Gallbladder (tissue), 1 donor: ENCODE results near the gene FAM81A.

DNA sequence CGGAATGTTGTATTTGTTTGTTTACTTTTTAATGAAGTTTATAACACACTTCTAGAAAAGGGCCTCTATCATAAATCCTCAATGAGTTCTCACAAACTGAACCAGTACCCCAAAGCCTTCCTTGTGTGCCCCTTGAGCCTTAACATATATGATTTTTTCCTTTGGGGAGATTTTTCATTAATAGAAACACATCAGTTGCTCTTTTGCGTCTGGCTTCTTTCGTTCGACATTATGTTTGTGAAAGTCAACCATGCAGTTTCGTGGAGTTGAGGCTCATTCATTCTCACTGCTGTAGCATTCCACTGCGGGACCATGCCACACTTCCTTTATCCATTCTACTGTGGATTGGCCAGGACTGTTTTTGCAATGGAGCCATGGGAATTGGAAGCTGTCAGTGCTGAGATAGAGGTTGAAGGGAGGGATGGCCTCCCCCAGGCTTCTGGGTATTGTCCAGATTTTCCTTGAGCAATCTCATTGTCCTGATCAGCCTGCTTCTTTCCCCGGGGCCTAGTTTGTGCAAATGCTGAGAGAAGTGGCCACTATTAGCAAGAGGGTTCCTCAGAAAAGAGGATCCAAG lies 1.6 kb downstream of the LIPC start:
- PRO-cap: no peak

- PRO-cap: no peak
Observed at GRCh38 chr15:58434229-58434677, 2.5 kb downstream of the LIPC start.

DNA sequence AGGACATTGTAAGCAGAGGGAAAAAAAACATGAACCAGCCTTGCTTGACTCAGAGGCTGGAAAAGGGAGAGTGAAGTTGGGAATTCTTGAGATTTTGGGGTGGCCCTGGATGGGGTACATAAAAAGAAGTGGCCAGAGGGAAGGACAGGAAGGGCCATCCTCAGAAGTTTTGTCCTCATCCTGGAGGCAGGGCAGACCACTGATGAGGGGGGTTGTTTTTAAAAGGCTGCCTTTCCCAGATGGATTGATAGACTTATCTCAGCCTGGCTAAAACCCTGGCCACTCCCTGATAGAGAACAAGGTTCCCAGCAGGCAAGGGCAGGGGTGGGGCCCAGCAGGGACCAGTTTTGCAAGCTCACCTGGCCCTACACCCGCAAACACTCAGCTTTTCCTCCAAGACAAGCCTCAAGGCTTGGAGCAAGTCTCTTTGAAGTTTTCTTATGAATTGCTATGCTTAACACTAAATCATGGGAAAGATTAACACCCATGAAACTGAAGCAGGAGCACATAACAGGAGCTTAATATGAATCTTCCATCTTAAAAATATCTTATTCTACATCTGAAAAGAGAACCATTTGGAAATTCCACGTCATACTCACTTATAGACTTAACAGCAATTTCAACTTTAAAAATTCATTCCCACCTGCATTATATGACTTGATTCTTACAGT lies 9.1 kb downstream of the LIPC start:
- PRO-cap: no peak

DNA sequence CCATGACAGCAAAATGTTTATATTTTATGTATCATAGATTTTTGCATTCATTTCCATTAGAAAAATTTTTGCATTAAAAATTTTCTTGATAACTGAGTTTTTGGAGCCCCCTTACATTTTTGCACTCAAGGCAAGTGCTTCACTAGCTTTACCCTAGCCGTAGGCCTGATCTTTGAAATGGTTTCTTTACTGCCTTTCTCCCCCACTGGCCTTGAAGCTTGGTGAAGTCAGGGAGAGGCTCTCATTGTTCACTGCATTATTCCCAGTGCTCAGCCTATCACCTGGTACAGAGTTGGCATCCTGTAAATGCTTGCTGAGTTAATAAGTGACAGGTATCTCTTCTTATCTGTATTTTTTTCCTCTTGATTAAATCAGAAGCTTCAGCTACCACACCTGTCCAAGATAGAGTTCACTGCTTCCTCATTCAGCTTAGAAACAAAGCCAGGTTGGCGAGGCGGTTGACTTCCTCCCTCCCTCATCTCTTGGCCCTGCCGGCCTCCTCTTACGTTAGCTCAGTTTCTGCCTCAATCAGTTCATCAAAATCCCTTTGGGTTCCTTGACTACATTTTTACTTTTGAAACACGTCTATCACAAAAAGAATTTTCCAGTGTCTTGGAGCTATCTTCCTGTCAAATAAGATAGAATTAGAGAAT lies 142.8 kb downstream of the LIPC start:
- PRO-cap: no peak

DNA sequence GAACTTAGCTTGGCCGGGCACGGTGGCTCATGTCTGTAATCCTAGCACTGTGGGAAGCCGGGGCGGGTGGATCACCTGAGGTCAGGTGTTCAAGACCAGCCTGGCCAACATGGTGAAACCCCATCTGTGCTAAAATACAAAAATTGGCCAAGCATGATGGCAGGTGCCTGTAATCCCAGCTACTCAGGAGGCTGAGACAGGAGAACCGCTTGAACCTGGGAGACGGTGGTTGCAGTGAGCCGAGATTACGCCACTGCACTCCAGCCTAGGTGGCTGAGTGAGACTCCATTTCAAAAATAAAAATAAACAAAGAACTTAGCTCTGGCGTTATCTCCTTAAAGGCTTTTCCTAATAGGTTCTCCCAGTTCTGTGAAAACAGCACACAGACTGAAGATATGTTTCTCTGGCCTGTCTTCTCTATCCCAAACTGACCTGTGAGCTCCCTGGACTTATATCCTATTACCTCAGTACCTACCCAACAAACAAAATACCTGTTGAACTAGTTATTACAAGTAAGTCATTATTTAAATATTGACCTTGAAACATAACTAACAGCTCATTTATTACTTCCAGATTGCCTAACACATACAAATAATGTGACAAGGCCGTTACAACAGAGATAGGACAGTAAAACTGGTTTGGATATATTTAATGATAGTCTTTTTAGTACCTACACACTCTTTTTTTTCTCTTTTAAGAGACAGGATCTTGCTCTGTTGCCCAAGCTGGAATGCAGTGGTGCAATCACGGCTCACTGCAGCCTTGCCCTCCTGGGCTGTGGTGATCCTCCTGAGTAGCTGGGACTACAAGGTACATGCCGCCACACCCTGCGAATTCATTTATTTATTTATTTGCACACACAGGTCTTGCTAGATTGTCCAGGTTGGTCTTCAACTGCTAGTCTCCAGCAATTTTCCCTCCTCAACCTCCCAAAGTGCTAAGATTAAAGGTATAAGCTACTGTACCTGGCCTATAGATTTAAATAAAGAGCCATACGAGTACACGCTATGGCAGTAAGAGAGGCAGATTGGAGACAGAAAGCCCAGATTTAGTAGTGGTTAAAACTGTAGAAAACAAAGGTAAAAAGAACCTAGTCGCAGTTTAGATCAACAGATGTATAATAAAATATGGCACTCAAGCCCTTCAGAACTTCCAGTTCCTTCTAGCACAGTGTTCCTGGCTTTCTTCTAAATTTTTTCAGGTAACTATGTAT lies 145.0 kb downstream of the ADAM10 start:
- PRO-cap: unidirectional peak, minus-strand start at position 429 of the sequence

DNA sequence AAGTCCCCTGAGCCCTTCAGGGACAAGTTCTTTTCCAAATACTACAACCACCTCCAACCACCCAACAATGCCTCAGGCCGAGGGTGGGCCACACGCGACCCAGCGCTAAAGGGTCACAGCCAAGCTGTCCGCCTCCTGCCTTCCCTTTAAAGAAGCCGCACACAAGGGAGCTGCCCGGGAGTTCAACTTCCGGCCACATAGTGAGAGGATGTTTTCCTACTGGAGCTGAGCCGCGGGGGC lies 361 bp upstream of the MINDY2 start:
- PRO-cap: bidirectional peak, plus-strand start outside the sequence, minus-strand start at position 148 of the sequence

DNA sequence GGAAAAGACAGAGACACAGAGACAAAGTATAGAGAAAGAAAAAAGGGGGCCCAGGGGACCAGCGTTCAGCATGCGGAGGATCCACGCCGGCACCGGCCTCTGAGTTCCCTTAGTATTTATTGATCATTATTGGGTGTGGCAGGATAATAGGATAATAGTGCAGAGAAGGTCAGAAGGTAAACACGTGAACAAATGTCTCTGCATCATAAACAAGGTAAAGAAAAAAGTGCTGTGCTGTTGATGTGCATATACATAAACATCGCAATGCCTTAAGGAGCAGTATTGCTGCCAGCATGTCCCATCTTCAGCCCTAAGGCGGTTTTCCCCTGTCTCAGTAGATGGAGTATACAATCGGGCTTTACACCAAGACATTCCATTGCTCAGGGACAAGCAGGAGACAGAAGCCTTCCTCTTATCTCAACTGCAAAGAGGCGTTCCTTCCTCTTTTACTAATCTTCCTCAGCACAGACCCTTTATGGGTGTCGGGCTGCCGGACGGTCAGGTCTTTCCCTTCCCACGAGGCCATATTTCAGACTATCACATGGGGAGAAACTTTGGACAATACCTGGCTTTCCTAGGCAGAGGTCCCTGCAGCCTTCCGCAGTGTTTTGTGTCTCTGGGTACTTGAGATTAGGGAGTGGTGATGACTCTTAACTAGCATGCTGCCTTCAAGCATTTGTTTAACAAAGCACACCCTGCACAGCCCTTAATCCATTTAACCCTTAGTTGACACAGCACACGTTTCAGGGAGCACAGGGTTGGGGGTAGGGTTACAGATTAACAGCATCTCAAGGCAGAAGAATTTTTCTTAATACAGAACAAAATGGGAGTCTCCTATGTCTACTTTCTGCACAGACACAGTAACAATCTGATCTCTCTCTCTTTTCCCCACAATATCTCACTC lies 62.6 kb downstream of the MINDY2 start:
- PRO-cap: no peak

- PRO-cap: no peak
Observed at GRCh38 chr15:58932098-58932626, 1.3 kb downstream of the SLTM start.

DNA sequence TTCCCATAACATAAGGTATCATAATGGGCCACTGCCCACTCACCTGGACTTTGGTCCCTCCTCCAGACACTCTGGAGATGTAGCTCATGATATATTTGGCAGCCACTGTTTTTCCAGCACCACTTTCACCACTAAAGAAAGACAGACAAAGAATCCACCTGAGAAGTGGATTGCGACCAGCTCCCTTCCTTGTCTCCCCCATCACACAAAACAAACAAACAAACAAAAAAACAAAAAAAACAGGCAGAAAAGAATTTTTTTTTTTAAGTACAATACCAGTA lies 29.8 kb downstream of the LDHAL6B start:
- PRO-cap: no peak

DNA sequence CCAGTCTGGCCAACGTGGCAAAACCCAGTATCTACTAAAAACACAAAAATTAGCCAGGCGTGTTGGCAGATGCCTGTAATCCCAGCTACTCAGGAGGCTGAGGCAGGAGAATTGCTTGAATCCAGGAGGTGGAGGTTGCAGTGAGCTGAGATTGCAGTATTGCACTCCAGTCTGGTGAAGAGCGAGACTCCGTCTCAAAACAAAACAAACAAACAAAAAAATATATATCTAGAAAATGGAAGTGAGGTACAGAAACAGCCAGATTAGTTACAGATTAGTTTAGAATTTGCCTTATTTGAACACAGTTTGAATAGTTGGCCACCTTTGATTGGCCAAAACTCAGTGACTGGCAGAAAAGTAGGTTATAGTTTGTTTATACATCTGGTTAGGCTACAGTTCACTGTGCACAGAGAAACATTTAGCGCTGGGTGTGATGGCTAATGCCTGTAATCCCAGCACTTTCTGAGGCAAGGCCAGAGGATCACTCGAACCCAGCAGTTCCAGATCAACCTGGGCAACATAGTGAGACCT lies 51.6 kb downstream of the LDHAL6B start:
- PRO-cap: no peak

DNA sequence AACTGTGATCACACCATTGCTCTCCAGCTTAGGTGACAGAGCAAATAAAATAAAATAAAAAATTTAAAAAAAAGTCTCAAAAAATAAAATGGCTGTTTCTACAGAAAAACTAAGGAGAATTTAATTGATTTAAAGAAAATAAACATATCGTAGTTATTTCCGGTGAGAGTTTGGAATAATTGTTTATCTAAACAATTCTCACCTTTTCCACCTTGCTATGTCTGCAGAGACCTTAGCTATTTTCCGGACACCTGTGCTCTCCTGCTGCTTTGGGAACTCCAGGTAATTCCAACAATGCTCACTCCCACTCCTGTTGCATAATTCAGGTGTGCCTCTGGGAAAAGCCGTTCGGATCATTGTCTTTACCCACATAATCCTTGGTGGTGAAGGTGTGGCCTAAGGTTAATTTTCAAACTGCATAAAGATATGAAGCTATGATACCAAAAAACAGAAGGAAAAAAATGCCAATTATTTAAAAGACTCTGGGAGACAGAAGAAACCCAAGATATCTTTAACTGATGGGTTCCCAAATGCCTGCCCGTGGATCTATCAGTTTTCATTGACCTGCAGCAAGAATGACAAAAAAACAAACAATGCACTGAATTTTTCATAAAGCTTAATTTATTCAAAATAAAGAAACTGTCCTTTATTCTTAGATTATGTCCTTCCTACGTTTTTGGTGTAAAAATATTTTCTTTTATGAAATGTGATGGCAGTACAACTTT lies 59.4 kb downstream of the LDHAL6B start:
- PRO-cap: unidirectional peak, minus-strand start at position 284 of the sequence

- PRO-cap: no peak
Observed at GRCh38 chr15:59298104-59298968, 74.3 kb downstream of the MYO1E start.

DNA sequence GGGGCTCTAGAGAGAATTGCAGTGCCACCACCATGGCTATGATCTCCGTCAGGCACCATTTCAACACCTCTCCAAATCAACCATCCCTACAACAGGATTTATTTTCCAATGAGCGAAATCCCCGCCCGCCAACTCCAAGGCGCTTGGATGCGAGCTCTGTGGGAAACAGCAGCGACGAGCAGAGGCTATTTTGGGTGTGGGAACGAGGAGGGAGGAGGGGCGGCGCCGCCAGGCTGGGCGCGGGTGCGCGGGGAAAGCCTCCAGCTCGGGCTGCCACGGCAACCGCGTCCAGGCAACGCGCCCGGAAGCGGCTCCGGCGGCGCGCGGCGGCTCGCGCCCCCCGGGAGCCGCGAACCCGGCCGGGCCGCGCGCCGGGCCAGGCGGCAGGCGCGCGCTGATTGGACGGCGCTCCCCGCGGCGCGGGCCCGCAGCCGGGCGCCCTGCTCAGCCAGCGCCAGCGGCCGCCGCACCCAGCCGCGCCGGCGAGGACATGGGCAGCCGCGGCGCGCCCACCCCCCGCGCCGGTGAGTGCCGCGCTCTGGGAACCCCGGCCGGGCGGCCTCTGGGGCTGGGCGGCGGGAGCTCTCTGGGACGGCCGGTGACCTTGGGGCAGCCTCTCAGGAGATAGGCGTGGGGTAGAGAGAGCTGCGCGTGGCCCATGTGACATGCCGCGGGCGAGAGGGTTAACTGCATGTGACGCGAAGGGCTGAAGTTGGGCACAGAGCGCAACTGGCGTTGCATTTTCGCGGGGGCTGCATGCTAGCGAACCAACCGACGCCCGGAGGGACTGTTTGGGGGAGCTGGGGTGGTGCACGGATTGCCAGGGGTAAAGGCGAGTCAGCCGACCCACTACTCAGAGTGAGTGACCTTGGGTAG lies at the start of gene FAM81A:
FAM81A (plus strand) TSS at position 428 of the 876 bp plus-strand sequence.
- PRO-cap: no peak

DNA sequence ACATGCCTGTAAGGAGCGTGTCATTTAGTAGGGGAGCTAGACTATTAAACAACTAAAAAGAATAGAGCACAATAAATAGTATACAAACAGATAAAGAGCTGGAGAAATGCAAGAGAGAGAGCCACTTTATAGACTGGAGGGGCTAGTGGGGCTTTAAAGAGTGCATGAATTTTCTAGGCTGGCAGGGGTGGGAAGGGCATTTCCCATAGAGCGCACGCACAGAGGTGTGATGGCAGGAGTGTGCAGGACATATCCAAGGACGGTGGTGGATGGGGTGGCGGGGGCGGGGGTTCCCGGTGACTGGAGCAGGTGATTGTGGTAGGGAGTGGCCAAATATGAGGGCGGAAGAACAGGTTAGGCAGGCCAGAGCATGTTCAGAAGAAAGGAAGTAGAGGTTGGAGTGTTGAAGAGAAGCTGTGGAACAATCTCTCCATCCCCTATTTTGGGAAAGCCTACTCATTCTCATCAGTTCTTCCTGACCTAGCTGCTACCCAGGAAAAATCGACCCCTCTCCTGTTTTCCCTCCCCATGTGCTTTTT lies 18.1 kb downstream of the FAM81A start:
- PRO-cap: no peak

- PRO-cap: no peak
Observed at GRCh38 chr15:59593168-59593560, 18.4 kb upstream of the GCNT3 start.

GRCh38 chr15:59662309-59662602 lies 4.9 kb upstream of the GTF2A2 start:
- PRO-cap: no peak

DNA sequence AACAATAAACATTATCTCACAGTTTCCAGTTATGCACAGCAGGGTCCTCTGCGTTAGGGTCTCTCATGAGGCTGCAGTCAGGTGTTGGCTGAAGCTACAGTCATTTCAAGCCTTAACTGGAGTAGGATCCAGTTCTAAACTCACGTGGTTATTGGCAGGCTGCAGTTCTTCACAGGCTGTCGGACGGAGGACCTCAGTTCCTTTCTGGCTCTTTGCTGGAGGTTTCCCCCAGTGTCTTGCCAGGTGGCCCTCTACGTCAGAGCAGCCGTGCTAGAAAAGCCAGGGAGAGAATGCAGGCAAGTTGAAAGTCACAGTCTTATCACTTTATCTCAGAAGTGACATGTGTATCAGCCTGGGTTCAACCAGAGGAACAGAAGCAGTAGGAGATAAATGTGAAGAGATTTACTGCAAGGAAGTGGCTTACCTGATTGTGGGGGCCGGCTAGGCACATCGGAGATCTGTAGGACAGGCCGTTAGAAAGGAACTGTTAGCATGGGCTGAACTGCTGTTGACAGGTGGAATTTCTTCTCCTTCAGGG lies 125.2 kb upstream of the BNIP2 start:
- PRO-cap: no peak

GRCh38 chr15:59996993-59997893 lies 6.9 kb upstream of the FOXB1 start:
- PRO-cap: no peak

DNA sequence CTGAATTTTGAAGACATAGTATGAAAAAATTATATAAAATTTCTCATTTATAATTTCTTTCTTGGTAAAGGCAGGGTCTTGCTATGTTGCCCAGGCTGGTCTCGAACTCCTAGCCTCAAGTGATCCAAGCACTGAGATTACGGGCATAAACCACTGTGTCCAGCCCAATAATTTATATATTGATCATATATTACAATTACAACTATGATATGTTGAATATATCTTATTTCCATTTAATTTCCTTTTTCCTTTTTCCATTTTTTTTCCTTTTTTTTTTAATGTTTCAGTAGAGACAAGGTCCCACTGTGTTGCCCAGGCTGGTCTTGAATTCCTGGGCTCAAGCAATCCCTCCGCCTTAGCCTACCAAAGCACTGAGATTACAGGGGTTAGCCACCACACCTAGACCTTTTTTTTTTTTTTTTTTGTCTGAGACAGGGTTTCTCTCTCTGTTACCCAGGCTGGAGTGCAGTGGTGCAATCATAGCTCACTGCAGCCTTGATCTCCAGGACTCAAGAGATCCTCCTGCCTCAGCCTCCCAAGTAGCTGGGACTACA lies 9.4 kb downstream of the ANXA2 start:
- PRO-cap: no peak

- PRO-cap: no peak
Observed at GRCh38 chr15:60479784-60480215, 858 bp upstream of the ICE2 start.